Hair follicular keratinocyte (primary cell): ENCODE measurements around a stretch of chr16.

GRCh38 chr16:85488160-85488788 lies 124.8 kb upstream of the GSE1 start:
- RAMPAGE, long total RNA = no peak

- RAMPAGE, long total RNA = no peak
Measured at GRCh38 chr16:85514343-85514975, 98.7 kb upstream of the GSE1 start.

- RAMPAGE, long total RNA = no peak
Measured at GRCh38 chr16:85517915-85518342, 95.2 kb upstream of the GSE1 start.

DNA sequence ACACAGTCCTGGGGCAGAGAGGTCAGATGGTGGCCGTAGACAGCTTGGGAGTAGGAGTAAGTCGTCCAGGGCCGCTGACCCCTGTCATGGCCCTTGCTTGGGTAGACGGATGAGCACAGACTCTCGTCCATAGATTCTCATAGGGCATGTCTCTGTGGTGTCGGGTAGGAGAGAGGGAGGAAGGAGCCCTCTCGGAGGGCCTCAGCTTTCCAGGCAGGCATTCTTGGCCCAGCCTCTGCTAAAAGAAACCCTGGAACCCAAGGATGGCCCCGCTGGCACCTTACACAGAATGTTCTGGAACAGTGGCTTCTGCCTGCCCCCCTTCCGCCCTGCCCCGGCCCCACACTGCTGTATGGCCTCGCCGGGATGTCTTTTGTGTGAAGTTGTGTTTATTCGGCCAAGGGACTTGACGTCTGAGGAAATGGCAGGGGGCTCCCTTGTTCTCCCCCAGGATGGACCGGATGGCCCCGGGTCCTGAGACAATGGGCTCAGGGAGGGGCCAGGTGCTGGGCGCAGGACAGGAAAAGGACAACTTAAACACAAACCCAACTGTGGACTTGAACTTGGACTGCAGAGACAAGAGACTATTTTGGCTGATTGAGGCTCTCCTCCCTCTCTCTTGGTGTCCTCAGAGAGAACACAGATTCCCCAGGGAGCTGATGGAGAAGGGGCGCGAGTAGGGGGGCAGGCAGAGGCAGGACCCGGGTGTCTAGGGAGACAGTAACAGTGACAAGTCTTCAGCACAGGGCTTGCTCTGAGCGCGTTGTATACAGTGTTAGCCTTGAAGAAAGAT lies 81.6 kb upstream of the GSE1 start:
- RAMPAGE, long total RNA = no peak

- RAMPAGE, long total RNA = no peak
Measured at GRCh38 chr16:85565355-85565843, 47.7 kb upstream of the GSE1 start.

GRCh38 chr16:85614862-85615732 lies 2.0 kb downstream of the GSE1 start:
- RAMPAGE, long total RNA = no peak

GRCh38 chr16:85637694-85638450 lies 24.8 kb downstream of the GSE1 start:
- RAMPAGE, long total RNA = no peak

GRCh38 chr16:85652093-85653182 lies 36.3 kb downstream of the GINS2 start:
- RAMPAGE, long total RNA = no peak

DNA sequence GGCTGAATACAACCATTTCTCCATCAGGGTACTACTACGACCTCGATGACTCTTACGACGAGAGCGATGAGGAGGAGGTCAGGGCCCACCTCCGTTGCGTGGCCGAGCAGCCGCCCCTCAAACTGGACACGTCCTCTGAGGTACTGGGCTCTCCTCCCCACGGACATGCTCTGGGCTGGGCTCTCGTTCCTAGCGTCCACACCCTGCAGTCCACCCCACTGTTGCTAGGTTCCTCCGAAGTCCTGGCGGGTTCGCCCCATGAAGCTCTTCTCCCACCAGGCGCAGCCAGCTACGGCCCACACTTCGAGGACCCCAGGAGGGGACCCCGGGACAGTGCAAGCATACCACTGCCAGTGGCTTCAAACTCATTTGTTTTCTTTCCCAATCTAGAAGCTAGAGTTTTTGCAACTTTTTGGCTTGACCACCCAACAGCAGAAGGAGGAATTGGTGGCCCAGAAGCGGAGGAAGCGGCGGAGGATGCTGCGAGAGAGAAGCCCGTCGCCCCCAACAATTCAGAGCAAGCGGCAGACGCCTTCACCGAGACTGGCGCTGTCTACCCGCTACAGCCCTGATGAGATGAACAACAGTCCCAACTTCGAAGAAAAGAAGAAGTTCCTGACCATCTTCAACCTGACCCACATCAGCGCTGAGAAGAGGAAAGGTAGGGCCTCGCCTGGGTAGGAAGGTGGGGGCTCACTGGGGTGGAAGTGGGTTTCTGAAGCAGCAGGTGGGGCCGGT lies 25.6 kb downstream of the GINS2 start:
- RAMPAGE, long total RNA = no peak

GRCh38 chr16:85755695-85756295 lies 4.9 kb upstream of the C16orf74 start:
- RAMPAGE, long total RNA = no peak

DNA sequence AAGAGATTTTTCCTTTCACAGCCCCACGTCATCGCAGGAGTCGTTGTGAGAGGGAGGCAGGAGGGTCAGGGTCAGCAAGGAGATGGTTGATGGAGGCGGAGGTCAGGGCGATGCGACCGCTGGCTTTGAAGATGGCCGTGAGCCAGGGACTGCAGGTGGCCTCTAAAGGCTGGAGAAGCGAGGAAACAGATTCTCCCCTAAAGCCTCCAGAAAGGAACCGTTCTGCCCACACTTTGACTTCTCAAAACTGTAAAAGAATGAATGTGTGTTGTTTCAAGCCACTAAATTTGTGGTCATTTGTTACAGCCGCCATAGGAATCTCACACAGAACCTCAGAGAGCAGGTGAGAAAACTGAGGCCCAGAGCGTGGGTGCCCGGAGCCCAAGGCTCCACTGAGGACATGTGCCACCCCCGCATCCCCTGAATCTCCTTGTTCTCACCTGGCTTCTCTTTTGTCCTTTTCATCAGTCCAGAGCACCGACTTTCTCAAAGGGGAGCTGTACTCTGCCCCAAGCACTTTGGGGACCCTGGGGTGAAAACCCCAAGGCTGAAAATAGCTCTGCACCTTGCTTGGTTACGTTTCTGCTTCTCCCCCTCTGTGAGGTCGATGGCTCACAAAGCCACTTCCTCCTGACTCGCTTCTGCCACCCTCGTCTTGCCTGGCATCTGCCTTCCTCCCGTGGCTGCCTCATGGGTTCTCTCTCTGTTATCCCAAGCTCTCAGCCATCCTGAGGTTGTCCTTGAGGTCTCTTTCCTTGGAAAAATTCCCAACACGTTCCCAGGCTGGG lies 36.9 kb downstream of the IRF8 start:
- RAMPAGE, long total RNA = no peak

GRCh38 chr16:85965034-85965615 lies 66.2 kb downstream of the IRF8 start:
- RAMPAGE, long total RNA = no peak

- RAMPAGE, long total RNA = no peak
Measured at GRCh38 chr16:86051259-86051735, 152.3 kb downstream of the IRF8 start.

DNA sequence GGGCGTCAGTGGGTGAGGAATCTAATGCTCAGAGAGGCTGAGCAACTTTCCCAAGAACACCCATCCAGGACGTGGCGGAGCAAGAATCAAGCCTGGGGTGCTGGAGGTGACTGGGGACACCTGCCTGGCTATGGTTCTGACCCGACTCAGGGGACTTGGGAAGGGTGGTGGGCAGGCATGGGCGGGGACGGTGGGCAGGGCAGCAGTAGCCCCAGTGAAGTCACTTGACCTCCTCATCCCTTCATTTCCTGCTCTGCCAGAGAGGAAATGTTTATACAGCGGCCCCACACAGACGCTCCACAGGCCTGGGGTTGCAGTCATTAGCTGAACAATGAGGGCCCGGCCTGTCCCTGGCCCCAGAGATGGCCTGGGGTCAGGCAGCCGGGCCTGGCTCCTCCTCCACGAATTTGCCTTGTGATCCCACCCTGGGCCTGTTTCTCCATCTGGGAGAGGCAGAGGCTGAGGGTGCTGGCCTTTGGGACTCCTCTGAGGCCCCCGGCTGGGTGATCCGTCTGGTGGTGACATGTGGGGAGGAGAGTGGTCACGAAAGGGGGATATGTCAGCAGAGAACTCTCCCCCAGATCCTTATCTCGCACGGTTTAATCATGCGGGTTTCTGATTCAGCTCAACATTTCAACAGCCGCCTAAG lies 175.8 kb downstream of the IRF8 start:
- RAMPAGE, long total RNA = no peak

GRCh38 chr16:86194800-86195359 lies 295.9 kb downstream of the IRF8 start:
- RAMPAGE, long total RNA = no peak

- RAMPAGE, long total RNA = no peak
Measured at GRCh38 chr16:86200640-86201086, 301.7 kb downstream of the IRF8 start.

DNA sequence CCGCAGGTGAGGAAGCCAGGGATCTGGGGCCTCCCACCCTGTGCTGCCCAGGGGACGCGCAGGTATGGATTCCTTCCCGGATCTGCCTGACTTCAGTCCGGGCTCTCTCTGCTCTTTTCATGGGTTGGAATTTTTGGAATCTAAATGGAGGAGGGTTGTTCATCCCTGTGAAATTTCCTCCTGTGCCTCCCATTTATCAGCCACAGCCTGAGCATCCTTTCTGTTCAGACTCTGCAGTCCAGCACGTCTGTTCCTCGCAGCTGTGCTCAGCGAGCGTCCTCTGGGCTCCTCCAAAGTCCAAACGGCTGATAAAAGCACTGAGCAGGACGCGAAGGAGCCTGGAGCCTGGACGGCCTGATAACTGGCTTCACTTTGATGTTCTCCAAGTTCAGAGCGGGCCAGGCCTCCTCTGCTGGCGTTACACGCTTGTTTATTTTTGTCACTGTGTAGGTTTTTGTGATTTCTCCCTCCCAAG lies 290.7 kb upstream of the FOXF1 start:
- RAMPAGE, long total RNA = no peak

GRCh38 chr16:86300781-86301106 lies 209.6 kb upstream of the FOXF1 start:
- RAMPAGE, long total RNA = no peak

- RAMPAGE, long total RNA = no peak
Measured at GRCh38 chr16:86303797-86304649, 206.3 kb upstream of the FOXF1 start.

DNA sequence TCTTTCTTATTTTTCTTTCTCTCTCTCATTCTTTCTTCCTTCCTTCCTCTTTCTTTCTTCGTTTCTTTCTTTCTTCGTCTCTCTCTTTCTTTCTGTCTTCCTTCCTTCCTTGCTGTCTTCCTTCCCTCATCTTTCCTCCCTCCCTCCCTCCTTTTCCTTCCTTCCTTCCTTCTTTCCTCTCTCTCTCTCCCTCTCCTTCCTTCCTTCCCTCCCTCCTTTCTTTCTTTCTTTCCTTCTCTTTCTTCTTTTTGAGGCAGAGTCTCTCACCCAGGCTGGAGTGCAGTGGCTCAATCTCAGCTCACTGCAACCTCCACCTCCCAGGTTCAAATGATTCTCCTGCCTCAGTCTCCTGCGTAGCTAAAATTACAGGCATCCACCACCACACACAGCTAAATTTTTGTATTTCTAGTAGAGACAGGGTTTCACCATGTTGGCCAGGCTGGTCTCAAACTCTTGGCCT lies 53.7 kb upstream of the FOXF1 start:
- RAMPAGE, long total RNA = no peak